ENCODE measurements around a stretch of chr21.

DNA sequence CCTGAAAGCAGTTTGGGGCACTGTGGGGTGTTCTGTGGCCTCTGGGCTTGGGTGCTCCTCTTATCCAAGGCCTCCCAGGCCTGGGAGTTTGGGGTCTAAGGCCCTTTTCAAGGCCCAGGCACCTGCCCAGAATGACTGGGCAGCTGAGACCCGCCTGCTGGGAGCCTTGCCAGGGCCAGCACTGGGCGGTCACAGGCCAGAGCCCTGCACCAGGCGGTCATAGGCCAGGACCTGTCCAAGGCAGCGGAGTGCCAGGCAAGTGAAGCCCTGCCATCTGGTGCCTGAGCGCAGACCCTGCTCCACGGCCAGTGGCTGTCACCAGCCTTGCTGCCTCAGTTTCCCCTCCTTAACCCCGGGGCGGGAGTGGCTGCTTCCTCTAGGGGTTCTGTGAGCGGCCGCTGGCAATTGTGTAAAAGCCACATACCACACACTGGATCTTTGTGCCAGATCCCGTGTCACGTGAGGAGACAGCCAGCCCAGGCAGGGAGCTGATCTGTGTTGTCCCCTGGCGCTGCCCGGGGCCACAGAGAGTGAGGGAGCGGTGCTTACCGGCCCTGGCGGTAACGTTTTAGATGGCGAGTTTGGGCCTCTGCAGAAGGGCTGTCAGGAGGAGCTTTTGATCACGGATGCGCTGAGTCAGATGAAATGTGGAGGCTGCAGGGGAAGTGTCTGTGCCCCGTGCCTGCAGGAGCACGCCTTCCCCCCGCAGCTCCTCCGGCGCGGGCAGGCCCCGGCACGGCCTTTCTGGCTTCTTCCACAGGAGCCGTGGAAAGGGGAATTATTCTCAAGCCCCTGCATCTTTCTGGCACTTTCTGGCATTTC, 4.6 kb downstream of the COL18A1 start:
- PRO-cap = no peak

- PRO-cap = no peak
Measured at GRCh38 chr21:45505038-45505727, 37.1 kb downstream of the SLC19A1 start.

DNA sequence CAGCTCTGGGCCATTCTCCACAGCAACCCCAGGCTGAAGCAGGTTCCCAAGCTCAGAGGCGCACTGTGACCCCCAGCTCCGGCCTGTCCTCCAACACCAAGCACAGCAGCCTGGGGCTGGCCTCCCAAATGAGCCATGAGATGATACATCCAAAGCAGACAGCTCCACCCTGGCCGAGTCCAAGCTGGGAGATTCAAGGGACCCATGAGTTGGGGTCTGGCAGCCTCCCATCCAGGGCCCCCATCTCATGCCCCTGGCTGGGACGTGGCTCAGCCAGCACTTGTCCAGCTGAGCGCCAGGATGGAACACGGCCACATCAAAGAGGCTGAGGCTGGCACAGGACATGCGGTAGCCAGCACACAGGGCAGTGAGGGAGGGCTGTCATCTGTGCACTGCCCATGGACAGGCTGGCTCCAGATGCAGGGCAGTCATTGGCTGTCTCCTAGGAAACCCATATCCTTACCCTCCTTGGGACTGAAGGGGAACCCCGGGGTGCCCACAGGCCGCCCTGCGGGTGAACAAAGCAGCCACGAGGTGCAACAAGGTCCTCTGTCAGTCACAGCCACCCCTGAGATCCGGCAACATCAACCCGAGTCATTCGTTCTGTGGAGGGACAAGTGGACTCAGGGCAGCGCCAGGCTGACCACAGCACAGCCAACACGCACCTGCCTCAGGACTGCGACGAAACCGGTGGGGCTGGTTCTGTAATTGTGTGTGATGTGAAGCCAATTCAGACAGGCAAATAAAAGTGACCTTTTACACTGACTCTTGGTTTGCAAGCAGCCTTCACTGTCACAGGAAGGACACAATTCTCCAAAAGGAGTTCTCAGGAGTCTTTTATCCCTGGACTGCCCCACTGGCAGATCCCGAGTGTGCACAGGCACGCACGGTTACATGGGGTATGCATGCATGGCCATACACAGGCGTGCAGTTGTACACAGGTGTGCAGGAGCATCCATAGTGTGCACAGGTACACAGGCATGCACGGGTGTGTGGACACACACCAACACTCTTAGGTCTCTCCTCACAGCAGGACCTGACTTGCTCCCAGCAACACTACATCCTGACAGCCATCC, 28.9 kb downstream of the SLC19A1 start:
- PRO-cap = no peak

GRCh38 chr21:45554362-45554823, 12.2 kb upstream of the SLC19A1 start:
- PRO-cap = no peak

- PRO-cap = no peak
Measured at GRCh38 chr21:45607654-45608014, 35.9 kb upstream of the PCBP3 start.

DNA sequence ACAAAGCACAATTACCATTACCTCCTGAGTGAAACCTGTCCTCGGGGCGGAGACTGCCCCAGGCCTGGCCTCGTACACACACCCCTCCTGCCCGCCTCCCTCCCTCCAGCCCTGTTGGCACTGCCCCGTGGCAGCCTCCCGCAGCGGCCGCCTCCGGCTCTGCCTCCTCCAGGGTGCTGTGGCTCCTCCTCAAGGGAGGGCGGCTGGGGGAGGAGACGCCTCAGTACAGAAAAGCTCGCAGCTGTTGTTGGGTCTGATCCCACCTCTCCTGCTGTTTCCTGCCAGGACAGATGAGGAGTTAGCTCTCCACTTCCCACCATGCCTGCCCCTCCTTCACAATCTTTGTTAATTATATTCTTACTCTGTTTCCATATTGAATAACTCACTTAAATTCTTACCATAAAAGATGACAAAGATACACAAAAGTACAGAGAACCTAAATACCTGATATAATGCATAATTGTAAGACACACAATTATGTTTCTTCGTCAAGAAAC, 30.8 kb upstream of the COL6A1 start:
- PRO-cap = bidirectional peak, plus-strand start at position 192 of the sequence, minus-strand start at position 166 of the sequence

DNA sequence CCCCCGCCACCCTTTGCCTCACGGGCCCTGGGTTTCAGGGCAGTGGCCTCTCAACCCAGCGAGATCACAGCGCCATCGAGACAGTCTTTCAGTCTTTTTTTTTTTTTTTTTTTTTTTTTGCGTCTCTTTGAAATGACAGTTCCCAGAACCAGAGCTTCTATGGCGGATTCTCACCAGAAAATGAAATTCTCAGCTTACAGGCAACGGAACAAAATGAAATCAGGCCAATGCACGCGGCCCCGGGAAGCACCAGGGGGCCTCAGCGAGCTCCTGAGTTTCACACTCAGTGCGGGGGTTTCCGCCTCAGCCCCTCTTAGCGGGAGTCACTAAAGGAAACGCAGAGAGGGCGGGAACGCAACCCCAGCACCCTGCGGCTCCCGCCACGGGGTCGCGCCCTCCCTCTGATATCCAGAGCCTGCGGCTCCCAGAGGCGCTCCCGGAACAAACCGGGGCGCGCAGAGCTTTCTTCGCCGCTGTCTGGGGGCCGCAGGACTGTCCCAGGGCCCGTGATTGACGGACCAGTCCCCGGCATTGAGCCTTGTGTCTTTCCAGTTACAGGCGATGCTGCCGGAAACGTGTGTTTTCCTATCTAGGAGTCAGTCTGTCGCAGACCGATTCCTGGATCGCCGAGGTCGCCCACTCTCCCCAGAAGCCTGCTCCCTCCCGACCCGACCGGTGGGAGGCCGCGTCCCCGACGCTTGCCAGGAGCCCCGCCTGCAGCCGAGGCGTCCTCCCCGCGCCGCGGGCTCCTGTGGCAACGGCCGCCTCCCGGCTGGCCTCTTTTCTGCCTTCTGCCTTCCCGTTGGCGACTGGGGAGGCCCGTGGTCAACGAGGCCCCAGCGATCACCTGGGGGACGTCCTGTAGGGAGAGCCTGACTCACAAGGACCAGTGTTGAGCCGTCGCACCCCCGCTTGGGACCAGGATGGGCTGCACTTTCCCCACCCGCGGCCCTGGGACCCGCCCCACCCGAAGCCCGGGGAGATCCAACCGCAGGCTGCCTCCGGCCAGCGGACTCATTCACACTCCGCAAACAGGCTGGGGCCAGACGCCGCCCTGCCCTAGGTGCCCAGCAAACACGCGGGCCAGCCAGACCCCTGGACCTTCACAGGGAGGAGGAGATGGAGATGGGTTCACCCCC, 7.7 kb upstream of the COL6A1 start:
- PRO-cap = bidirectional peak, plus-strand start at position 326 of the sequence, minus-strand start at position 182 of the sequence; bidirectional peak, plus-strand start at position 1,021 of the sequence, minus-strand start at position 786 of the sequence

DNA sequence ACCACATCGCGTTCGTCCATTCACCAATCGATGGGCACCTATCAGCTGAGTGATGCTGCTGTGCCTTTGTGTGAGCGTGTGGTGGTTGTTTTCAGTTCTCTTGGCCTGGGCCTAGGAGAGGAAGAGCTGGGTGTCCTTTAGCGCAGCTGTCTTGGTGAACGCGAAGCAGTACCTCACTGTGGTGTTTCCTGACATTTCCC, 50.0 kb downstream of the COL6A1 start:
- PRO-cap = no peak

GRCh38 chr21:46066707-46067604, 31.0 kb upstream of the COL6A2 start:
- PRO-cap = bidirectional peak, plus-strand start at chr21:46066969, minus-strand start at chr21:46066920

DNA sequence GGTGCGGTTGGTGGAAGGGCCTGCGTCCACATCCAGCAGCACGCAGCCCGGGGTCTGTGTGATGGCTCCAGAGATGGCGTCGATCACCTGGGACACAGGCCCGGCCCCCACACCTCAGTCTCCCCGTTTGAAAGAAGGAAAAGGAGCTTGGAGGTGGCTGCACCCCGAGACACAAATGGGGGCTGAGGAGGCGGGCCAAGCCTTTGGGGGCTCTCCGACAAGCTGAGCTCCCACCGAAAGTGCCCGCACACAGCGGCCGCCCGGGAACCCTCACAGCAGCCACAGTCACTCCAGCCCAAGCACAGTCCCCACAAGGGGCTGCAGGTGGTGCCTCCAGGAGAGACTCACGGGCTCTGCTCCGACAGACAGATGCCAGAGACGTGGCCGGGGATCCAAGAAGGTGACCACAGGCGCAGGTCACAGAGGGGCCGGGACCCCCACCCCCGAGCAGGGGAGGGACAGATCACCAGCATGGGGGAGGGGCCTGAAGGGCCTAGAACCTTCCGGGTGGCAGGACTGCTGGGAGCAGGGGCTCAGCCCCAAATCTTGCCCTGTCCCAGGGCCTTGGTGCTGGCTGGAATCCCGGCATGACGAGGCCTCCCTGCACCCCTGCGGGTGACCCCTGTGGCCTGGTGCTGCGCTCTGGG, 1.0 kb downstream of the FTCD start:
- PRO-cap = no peak

GRCh38 chr21:46187904-46188914, 4.0 kb upstream of the SPATC1L start:
- PRO-cap = no peak

DNA sequence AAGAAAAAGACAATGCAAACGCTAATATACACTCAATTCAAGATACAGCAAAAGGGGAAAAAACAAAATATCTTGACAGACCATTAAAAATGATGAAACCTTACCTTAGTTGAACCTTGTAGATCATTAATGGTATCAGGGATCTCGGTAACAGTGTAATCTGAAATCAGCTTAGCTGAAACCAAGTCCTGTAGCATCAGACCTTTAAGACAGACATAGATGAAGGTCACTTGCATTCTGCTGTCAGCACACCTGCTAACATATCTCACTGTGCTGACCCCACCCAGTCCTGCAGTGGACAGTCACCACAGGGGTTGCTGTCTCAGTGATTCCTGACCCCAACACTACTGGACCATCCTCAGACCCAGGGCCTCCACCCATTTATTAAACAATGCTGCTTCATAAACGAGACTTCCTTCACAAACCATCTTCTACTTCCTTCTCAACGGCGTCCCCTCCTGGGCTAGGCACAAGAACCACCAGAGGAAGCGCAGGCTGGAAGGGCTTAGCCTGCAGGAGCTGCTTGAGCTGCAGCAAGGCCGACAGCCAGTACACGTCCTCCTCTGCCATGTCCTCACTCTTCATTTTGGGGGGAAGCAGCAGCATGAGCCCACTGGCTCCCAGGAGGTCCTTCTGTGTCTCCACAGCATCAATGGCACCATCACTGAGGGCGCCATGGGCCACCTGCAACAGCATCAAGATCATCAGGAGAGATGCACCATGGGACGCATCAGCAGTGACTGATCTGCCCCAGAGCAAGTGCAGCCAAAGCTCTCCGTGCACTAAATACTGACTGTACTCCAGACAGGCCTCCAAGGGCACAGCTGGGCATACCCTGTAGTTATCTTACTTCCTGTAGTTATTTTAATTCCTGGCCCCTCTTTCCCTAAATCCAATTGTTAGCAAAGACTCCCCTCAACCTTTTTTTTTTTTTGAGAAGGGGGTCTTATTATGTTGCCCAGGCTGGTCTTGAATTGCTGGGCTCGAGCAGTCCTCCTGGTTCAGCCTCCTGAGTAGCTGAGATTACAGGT, 17.9 kb upstream of the LSS start:
- PRO-cap = no peak

GRCh38 chr21:46247916-46248516, 19.4 kb upstream of the LSS start:
- PRO-cap = no peak

DNA sequence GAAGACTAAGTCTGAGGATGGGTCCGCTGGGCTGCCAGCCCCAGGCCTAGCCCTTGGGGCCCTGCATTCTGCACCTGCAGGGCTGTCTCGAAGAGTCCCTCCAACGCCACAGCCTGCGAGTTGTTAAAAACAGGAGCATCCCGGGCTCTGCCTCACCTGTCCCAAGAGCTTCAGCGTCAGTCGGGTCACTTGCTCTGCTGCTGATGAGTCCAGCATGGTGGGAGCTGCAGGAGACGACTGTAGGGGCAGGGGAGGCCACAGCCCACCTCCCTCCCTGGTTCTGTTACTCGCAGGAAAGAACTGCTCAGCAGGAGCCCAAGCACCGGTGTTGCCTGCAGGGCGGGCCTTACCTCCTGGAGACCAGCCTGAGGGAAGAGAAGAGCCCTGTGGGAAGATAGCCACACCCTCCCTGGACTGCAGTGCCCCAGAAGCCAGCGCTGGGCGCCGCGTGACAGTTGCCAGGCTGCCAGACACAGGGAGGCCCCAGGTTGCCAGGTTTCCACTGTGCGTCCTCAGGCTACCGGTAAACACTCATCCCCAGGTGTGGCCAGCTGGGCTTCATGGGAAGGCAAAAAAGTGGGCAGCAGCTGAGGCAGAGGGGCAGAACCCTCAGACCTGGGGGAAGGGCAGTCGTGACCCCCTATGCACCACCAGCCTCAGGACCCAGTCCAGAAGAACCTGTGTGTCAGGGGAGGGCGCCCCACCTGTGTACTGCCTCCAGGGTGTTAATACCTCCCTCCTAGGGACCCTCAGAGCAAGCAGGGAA, 5.6 kb downstream of the C21orf58 start:
- PRO-cap = no peak

- PRO-cap = no peak
Measured at GRCh38 chr21:46424641-46425459, 33.8 kb upstream of the DIP2A start.

DNA sequence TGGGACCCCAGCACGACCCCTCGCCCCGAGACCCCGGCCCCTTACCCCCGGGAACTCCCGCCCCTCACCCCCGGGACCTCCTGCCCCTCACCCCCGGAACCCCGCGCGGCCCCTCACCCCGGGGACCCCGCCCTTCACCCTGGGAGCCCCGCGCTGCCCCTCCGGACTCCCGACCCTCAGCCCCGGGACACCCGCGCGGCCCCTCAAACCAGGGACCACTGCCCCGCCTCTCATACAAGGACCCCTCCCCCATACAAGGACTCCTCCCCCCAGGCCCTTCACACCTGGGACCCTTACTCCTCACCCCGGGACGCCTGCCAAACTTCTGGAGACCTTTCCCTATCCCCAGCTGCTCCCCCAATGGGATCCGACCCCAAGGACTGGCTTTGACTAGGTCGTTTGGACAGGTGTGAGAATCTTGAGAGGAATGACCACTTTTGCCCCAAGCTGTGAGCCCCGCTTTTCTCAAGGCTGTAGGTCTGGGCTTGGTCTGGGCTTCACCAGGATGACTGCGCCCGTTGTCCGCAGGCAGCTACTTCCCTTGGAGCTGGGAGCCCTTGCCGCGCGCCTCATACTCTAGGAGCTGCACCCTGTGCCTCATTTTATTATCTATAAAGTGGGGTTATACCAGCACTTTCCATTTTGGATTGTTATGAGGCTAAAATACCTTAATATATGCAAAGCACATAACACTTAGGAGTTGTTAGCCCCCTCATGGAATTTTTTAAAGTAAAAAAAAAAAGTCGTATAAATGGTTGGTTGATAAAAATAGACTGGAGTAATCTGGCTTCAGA, 972 bp downstream of the DIP2A start:
- PRO-cap = no peak

DNA sequence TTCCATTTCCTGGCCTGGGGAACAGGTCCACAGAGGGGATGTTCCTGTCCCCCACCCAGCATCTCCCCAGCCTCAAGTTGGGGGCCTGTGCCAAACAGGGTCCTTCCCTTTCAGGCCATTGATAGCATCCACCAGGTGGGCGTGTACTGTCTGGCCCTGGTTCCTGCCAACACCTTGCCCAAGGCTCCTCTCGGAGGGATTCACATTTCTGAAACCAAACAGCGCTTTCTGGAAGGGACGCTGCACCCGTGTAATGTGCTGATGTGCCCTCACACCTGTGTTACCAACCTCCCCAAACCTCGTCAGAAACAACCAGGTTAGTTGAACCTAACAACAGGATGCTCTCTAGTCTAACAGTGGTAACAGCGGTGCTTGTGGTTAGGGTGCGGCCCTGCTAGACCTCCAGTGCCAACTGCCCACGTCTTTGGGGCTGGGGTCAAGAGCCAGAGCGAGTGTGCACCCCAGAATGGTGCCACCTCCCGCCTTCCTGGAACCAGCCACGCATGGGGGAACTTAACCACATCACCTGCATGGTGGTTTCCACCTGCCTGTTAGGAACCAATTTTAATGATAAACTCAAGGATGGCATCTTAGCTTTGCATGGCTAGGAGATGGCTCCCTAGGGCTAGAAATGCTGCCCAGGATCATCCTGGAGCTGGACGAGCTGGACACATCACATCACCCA, 54.3 kb downstream of the S100B start:
- PRO-cap = no peak

Data from tibial artery (tissue), 1 donor.